NCI-H460 (cell line): ENCODE measurements around the genes BRIX1, DNAJC21 and UGT3A1.

DNA sequence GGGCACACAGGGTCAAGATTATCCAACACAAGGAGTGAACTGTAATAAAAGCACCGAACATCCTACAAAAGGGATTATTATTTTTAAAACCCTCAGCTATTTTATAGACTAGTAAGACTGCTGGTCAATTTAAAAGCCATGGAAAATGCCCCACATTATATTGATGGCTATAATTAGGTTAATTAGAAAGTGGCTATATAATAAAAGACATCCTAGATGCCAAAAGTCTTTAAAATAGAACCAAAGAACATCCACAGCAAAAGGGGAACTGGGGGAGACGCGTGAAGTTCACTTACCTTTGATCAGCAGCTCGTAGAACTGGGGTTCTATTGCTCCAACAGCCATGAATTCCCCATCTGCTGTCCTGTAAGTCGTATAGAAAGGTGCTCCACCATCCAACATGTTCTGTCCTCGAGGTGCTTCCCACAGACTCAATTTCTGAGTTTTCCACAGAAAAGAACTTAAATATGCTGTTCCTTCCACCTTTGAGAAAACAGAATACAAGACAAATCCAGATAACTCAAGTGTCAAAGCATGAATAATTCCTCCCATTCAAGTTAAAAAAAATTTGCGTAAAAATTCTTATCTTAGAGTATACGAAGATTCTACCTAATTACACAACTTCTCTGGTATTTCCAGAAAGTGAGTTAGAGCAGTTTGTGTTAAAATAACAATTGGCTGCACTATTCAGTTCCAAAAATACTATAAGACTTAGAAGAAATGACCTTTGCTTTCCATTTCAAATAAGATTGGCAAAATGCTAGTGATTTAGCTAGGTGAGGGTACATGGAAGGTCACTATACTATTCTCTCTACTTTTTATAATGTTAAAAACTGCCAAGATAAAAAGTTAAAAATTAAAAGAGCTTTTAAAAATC lies 9.3 kb downstream of the AMACR start:
RAMPAGE:
- cytosol, long total RNA: no peak
- long total RNA: no peak
- nucleus, long total RNA: no peak

DNA sequence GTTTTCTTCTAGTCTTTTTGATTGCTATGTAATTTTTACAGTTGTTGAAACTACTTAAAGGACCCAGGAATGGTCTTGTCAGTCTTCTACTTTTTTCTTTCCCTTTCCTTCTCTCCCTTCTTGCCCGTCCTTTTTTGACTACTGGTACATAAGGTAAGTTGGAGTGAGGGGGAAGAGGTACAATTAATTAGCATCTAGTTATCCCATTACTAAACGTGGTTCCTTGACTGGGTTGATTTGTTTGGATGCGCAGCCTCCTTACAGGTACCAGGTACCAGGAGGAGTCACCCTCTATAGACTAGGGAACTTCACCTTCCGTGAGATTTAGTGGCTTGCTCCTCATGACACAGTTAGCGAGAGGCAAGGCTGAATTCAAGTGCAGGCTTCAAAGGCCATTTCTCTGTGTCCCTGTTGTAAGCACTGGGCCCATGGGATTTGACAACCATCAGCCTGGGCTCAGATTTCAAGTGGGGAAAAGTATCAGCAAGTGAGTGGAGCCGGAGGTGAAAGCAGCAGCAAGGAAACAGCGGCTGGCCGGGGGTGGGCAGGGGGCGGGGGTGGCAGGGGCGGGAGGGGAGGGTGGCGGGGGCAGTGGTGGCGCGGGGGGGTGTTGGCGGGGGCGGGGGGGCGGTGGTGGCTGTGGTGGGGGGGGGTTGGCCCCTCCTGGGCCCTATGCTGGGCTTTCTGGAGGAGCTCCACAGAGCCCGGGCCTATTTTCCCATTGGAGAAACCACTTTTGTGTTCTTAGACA lies 165.7 kb upstream of the RAI14 start:
RAMPAGE:
- cytosol, long total RNA: no peak
- long total RNA: no peak
- nucleus, long total RNA: no peak

DNA sequence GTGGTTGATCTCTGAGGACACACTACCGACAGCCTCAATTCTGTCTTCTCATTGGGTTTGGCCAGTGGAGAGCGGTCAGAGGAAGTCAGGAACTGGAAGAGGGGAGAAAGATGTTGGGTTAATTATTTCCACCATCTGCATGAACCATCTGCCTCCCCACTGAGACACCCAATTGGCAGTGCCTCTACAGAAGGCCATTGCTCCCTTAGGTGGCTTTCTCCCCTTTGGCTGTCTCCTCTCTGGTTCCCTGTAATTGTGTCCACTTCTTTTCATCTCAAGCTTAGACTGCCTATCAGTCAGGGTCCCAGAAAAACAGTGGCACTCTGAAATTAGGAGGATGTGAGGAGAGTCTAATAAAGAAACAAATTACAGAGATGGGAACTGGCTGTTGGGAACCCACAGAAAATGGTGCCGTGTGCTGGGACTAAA lies 154.2 kb upstream of the RAI14 start:
RAMPAGE:
- cytosol, long total RNA: no peak
- long total RNA: no peak
- nucleus, long total RNA: no peak

GRCh38 chr5:34620274-34620756 lies 35.8 kb upstream of the RAI14 start:
RAMPAGE:
- cytosol, long total RNA: no peak
- long total RNA: no peak
- nucleus, long total RNA: no peak

RAMPAGE:
- cytosol, long total RNA: no peak
- long total RNA: no peak
- nucleus, long total RNA: no peak
Measured at GRCh38 chr5:34657382-34657515, 1.1 kb downstream of the RAI14 start.

DNA sequence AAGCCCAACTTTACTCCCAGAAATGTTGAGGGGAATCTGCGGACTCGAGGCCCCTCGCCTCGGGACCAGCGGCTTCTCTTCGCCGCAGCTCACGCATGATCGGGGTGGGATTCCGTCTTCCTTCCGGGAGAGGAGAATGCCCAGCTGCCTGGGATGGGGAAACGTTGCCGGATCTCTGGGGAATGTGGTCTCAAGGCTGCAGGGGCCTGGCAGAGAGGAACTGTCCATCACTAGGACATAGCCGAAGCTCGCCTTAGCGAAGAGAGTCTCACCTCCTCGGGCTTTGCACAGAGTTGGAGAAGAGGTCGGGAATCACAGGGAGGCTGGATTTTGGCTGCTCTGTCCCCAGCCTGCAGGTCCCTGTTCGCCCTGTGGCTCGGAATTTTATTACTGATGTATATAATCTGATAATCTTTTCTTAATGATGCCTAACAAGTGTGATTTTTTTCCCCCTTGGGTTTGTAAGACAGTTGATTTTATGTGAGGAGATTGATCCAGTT lies 1.4 kb downstream of the RAI14 start:
RAMPAGE:
- cytosol, long total RNA: no peak
- long total RNA: no peak
- nucleus, long total RNA: no peak

GRCh38 chr5:34685412-34686228 lies 29.5 kb downstream of the RAI14 start:
RAMPAGE:
- cytosol, long total RNA: no peak
- long total RNA: no peak
- nucleus, long total RNA: no peak

DNA sequence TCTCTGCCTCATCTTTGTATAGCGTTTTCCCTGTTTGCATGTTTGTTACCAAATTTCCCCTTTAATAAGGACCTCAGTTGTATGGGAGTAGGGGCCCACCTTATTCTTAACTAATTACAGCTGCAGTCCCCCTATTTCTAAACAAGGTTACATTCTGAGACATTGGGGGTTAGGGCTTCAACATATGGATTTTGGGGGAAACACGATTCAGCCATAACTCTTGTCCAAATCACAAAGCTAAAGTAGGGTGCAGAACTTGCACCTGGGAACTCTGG lies 43.3 kb downstream of the RAI14 start:
RAMPAGE:
- cytosol, long total RNA: no peak
- long total RNA: no peak
- nucleus, long total RNA: no peak

DNA sequence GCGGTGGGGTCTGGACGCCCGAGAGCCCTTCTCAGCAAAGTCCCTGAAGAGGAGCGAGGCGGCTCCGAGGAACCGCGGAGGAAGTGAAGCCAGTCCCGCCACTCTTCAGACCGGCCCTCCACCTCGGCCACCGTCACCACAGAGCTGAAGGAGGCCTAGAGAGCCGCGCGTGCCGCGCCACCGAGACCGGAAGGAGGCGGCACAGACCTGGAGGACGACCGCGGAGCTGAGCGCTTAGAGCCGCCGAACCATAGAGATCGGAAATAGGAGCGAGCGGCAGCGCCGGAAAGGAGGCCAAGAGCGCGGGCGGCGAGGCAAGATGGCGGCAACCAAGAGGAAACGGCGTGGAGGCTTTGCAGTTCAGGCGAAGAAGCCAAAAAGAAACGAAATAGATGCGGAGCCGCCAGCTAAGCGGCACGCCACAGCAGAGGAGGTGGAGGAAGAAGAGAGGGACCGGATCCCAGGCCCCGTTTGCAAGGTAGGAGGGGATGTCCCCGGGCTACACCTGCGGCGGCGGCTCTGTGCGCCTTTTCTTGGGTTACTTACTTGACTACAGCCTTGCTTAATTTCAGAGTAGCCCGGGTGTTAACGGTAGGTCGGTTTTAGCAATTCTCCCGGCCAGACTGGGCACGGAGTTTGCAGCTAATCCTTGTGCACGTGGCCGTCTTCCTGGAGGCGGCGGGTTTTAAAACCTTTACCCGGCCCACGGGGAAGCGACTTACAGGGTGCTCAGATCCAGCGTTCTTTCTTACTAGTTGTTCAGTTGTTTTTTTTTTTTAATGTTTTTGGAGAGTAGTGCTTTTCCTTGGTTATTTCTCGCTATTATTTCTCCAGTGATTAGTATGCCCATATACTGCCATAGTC lies at the start of gene BRIX1:
BRIX1 (plus strand) TSS at position 292 of the 864 bp plus-strand sequence.
RAMPAGE:
- cytosol, long total RNA: start-site peak on the minus strand centred at position 115 of the sequence, 78 bp wide, 445 and 572 reads in 2 replicates; start-site peak on the plus strand centred at position 300 of the sequence, 114 bp wide, 2,862 and 3,748 reads in 2 replicates
- long total RNA: start-site peak on the plus strand centred at position 304 of the sequence, 28 bp wide, 694 and 2,295 reads in 2 replicates
- nucleus, long total RNA: start-site peak on the plus strand centred at position 304 of the sequence, 44 bp wide, 1,822 and 896 reads in 2 replicates

DNA sequence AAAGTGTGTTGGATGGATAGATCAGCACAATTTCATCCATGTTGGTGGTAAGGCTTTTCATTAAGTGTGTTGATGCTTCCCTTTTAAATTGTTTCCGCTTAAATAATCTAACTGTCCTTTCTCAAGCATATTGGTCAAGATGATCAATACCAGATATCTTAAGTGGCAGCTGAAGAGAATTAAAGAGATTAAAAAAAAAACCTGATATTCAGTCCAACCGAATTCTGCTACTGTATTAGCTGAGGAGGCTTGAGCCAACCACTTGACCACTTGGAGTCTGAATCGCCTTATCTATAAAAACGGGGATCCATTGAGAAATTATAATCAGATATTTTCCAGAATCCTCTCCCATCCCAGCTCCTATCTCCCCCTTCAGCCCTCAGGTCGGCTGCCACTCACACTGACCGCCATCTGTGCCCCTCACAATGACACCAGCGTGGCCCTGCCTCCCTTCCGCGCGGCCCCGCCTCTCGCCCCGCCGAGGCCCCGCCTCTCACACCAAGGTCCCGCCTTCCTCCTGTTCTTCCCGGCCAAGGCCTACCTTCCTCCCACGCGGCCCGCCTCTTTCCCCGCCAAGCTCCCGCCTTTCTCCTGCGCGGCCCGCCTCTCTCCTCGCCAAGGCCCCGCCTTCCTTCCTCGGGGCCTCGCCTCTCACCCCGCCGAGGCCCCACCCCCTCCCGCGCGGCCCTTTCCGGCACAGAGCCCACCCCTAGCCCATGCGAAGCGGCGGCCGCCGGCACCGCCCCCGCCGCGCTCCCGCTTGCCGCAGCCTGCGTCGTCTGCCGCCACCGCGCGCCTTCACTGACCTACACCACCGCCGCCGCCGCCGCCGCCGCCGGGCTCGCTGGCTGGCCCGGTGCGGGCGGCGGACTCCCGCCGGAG lies at the start of gene DNAJC21:
DNAJC21 (plus strand) TSS at position 717 of the 882 bp plus-strand sequence.
RAMPAGE:
- cytosol, long total RNA: no peak
- long total RNA: no peak
- nucleus, long total RNA: no peak

GRCh38 chr5:35198559-35199490 lies 31.5 kb downstream of the PRLR start:
RAMPAGE:
- cytosol, long total RNA: no peak
- long total RNA: no peak
- nucleus, long total RNA: no peak

DNA sequence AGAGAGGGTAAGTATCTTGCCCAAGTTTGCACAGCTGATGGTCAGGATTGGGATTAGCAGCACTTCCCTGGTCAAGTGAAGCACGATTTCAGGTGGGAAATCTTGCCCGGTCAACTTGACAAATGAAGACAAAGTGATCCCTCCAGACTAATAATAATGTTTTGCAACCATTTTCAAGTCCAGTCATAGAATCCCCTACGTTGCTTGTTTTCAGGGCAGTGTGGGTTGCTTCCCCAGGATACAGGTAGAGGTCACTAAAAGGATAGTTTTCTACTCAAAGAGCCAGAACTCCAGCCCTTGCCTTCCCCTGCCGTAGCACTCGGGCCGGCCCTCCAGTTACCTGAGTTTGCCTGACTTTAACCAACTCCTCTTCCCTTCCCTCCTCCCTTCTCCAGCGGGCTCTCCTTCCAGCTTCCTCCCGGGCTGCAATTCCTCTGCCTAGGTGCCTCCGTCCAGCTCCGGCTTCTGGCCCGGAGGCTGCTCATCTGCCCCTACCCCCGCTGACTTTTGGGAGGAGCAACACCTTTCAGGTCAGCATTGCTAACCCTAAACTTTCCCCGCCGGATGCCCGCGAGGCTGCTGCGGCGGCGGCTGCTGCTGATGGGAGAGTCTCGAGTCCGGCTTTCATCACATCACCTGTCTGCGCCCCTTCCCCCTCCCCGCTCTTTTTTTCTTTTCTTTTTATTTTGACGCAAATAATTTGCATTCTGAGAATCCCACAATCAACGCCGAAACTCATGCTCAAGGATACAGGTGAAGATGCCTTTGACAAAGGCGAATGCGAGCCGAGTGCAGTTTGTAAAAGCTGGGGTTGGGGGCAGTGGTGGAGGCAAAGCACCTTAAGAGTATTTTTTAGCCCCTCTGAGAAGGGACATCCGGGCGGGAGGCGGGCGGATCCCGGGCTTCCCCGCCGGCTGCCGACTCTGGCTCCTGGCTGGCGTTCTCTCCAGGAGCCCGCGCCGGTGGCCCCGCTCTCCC lies 810 bp downstream of the PRLR start:
RAMPAGE:
- cytosol, long total RNA: no peak
- long total RNA: no peak
- nucleus, long total RNA: no peak

GRCh38 chr5:35483675-35484214 lies 133.9 kb upstream of the SPEF2 start:
RAMPAGE:
- cytosol, long total RNA: no peak
- long total RNA: no peak
- nucleus, long total RNA: no peak

GRCh38 chr5:35642926-35643586 lies 25.4 kb downstream of the SPEF2 start:
RAMPAGE:
- cytosol, long total RNA: no peak
- long total RNA: no peak
- nucleus, long total RNA: no peak

GRCh38 chr5:35816832-35817149 lies 39.9 kb upstream of the IL7R start:
RAMPAGE:
- cytosol, long total RNA: no peak
- long total RNA: no peak
- nucleus, long total RNA: no peak

GRCh38 chr5:35822382-35823027 lies 34.2 kb upstream of the IL7R start:
RAMPAGE:
- cytosol, long total RNA: no peak
- long total RNA: no peak
- nucleus, long total RNA: no peak

DNA sequence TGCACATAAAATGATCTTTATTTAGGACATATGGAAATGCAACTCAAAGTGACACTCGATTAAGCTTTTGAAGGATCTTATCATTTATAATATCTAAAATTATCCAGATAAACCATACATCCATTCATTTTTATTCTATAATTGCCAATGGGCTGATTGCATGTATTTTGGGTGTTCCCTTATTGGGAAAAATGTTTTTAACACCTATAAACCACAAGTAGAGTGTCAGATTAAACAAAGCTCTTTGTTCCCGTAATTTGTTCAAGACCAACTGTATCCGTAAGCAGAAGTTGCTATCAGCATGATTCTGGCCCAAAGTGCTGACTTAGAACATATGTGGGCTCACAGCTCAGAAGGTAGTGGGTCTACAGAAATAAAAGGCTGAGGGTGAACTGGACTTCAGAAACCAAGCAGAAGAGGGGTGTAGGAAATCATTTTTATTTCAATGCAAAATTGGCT lies 23.5 kb upstream of the IL7R start:
RAMPAGE:
- cytosol, long total RNA: no peak
- long total RNA: no peak
- nucleus, long total RNA: no peak

DNA sequence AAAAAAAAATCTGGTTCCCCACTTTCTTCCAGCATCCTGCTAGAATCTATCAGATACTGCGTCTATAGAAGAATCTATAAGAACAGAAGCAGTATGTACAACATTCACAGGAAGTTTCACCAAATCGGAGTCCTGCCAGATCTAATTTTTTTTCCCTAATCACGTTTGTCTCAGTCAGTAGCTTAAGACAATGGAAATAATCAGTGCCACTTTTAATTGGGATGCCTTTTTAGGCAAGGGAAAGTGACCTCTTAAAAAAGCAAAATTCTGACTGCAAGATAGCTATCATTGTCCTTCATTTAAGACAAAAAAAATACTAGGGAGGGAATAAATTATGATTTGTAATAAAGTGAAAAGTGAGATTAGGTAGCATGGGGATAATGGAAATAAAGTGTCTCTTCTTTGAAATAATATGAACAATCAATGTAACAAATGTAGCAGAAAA lies 3.4 kb downstream of the IL7R start:
RAMPAGE:
- cytosol, long total RNA: no peak
- long total RNA: no peak
- nucleus, long total RNA: no peak

DNA sequence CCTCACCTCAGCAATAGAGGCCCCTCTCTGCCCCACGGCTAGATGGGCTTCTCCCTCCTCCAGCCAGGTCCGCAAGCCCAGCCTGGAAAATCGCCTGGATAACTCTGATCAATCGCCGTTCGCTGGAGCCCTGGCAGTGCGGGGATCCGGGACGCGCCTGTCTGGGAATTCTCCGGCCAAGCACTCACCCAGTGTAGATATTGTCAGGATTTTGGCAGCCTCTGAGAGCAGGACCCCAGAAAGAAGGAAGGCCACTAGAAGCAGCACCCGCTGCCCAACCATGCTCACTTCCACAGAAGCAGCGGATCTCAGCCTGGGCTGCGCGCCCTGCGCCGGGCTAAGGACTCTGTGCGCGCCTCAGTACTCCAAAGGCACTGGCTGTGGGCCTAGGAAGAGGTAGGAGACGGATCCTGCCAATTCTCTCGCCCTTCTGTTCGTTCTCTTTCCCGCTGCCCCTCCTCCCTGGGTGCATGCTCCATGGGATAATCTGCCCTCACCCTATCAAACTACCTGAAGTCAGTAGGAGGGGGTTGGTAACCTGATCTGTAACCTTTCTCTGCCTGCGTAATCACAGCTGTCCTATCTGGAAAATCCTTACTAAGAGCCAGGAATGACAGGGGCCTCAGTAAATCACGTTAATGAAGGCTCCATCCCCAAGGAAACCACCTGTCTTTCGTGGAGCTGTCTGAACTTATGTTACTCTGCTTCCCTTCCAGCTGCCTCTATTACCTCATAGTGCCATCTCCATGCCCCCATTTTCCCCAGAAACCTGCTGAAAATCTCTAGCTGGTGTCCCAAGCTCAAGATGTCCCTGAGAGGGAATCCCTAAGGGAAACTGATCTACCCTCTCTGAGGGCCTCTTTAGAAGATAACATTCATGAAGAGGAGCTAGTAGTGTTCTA lies at the start of gene UGT3A1:
UGT3A1 (minus strand) TSS at position 432 of the 902 bp plus-strand sequence.
RAMPAGE:
- cytosol, long total RNA: no peak
- long total RNA: no peak
- nucleus, long total RNA: no peak

DNA sequence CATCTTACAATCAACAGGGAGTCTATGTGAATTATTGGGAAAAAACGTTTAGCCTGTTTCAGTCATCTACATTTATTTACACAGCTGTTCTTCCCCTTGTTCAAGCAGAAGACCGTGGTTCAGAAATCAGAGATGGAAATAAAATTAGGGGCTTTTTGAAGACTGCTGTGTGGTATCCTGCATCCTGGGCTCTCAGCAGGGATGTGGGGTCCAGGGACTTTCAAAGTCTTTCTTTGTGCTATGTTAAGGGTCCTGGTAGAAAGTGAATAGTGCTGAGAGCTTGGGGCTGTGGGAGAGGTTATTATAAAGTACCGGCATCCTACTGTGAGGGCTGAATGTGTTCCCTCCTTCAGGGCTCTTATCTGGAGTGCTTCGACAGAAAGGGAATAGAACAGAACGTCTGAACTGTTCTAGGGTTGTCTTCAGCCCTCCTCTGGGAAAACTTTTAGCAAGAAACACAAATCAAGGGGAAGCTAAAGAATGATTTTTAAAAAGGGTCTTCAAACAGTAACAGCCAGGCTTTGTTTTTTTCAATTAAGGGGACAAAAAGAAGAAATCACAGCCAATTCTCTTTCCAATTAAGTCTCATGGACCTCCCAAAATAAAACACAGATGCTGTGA lies 15.8 kb upstream of the SLC1A3 start:
RAMPAGE:
- cytosol, long total RNA: no peak
- long total RNA: no peak
- nucleus, long total RNA: no peak